Mesothelial cell of epicardium (in vitro differentiated cells): Measurements from ENCODE around the gene PAPPA.

- PRO-cap, result no peak
Observed at GRCh38 chr9:114318997-114319590, 3.8 kb upstream of the ORM1 start.

GRCh38 chr9:114348506-114349580 is 19.2 kb downstream of the ORM2 start:
- PRO-cap, result no peak

DNA sequence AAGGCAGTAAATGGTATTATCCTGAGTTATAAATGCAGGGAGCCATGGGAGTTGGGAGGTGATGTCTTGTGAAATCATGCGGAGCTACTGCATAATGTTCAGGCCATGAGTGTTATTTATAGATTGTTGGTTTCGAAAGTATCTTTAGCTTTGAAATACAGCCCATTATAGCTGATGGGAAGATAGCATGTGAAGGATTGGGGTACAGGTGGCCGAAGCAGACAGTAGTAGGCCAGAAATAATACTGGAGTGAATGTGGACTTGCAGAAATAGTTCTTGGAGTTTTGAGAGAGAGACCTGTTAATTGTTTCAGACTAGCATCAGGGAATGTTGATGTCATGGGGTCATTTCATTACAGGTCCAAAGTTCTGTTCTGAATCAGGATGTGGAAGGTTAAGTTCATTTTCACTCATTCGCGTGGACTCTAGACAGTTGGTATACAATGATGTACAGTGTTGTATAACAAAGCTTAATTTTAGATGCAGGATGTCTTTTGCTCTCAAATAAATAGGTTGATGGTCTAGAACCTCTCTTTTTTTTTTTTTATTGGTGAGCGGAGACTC is 3.8 kb downstream of the ATP6V1G1 start:
- PRO-cap, result no peak

GRCh38 chr9:114606851-114607199 is 4.3 kb upstream of the TMEM268 start:
- PRO-cap, result no peak

DNA sequence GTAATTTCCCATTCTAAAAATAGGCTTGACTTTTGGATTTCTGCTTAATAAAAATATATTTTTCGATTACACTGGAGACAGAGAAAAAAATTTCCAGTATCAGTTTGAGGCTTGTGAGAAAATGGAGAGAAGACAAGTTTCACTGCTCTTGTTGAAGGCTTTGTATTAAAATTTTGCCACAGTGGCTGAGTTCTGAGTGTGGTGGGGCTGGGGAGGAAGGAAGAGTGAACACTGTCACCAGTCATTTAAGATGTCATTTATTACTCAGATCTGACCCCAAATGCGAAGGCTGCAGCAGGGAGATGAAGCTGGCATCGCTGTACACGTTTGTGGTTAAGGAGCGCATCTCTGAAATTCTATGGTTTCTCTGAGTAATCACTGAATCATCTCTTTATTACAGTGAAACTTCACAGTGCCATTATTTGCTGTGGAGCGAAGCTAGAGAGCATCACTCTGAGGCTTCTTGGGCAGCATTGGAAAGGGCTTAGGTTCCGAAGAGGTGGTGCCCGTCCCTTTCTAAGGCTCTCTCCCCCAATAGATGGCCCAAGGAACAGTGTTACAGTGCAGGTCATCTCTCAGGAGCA is 9.0 kb upstream of the TEX48 start:
- PRO-cap, result no peak

DNA sequence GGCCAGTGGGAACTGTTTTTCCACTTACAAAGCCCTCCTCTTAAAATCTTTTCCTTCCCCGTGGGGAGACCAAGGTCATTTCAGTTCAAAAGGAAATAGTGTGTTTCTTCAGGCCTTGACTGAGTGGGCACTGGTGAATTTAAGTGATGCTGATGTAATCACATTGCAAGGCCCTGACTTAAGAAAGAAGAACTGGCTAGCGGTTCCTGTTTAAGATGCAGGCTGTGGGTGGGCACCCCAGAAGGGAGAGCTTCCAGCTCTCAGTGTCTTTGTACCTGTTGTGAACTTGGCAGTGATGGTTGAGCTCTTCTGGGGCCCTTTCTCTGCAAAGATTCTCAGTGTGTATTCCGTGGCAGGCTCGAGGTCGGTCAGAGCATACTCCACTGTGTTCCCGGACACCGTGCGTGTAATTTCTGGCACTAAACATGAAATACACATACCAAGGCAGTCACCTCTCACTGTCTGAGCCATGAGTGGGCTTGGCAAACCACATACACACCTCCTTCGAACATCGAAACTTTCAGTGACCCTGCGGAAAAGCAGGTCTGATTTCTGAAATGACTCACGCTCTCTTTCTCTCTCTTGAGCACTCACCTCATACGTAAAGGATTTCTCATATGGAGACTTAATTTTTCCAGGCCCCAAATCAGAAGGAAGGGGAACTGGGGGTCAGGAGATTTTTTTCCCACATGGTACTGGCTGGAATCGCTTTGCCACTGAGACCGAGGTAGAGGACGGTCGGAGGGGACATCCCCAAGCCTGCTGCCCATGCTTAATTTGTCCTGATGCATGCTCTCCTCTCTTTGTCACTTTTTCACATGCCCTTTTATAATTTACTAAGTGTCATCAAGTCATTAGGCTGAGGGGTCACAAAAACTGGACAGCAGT is 81.9 kb downstream of the TNC start:
- PRO-cap, result no peak

DNA sequence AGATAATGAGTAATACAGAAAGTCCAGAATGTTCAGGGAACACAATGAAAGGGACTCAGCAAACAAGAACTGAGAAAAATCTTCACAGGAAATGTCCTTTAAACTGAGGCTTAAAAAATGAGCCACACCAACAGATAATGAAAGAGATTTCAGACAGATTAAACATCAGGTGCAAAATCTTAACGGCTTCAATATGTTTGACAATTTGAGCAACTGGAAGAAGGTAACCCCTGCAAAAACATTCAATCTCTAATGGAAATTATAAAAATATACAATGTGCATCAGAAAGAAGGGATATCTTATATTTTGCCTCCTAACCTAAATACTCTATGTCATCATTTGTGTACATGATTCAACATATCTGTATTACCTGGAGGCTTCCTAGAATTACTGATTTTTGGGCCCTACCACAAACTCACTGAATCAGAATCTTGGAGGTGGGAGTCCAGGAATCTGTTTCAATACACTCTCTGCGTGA is 373.1 kb upstream of the PAPPA start:
- PRO-cap, result no peak

- PRO-cap, result no peak
Observed at GRCh38 chr9:116153384-116153980, at the start of gene PAPPA. PAPPA (plus strand) TSS chr9:116153791.

DNA sequence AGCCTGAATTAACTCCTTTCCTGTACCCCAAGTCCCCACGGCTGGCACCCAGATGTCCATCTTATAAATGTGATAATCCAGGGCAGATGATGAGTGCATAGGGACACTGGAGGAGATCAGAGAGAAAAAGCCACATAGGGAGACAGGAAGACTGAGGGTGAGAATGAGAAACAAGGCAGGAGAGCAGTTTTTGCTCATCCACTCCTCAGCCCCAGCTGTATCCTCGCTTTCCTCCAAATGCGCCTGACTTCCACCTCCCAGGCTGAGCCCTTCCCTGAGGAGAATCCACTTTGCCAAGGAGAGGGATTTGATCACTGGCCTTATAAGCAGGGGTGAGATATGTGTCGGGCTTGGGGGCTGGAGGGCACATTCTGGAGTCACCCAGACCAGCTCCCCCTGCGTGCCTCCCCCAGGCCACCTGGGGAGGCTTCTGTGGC is 211.3 kb downstream of the PAPPA start:
- PRO-cap, result no peak

GRCh38 chr9:116425325-116425732 is 261.8 kb upstream of the TRIM32 start:
- PRO-cap, result no peak

DNA sequence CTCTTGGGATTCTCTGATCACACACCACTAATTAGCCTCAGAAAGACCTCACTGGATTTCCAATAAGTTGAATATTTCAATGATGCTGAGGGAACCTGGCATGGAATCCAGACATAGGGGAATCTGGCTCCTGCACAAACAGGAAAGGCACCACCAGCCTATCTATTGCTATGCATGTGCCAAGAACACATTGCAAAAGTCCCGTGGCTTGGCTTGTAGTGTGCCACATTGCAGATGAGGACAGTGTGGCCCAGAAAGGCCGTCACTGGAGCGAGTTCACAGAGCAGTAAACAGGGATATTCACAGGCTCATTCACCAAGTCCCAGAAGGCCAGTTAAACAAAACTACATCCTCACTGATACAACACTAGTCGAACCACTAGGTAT is 39.7 kb upstream of the TRIM32 start:
- PRO-cap, result no peak

GRCh38 chr9:116837396-116838059 is 150.4 kb downstream of the TRIM32 start:
- PRO-cap, result no peak

DNA sequence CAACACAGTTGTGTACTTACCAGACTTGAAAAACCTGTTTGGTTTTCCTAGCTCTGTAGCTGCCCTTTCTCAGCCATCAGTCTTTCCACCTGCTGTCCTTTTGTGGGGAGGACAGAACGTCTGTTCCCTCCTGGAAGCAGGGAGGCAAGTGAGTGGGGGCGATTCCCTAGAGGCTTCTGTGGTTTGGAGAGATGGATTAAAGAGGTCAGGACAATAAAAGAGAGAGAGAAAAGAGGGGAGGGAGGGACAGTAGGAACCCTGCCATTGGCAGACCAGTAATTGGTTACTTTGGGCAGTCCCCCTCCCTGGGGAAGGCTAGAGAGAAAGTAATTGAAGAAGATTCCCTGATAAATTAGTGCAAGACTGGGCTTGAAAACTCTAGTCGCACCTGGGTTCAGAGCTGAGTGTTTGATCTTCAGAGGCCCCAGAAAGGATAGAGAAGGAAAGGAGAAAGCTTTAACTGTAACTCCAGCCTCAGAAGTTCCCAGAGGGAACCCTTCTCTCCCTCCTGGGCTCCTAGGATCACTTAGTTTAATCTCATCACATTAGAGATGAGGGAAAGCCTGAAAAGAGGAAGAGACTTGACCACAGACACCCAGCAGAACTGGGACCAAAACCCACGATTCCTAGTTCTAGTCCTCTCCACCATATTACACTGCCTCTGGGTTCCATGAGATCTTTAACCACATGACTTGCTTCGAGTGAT is 14.5 kb downstream of the ASTN2 start:
- PRO-cap, result no peak

- PRO-cap, result no peak
Observed at GRCh38 chr9:117413094-117413612, 1.7 kb downstream of the ASTN2 start.

- PRO-cap, result no peak
Observed at GRCh38 chr9:117719121-117719388, 14.9 kb downstream of the TLR4 start.

GRCh38 chr9:119555930-119556746 is 186.9 kb upstream of the BRINP1 start:
- PRO-cap, result no peak

- PRO-cap, result no peak
Observed at GRCh38 chr9:120436909-120437219, 143.1 kb downstream of the CDK5RAP2 start.

GRCh38 chr9:120463961-120464674 is 115.8 kb downstream of the CDK5RAP2 start:
- PRO-cap, result no peak

GRCh38 chr9:120711728-120712107 is 2.6 kb downstream of the MEGF9 start:
- PRO-cap, result no peak

- PRO-cap, result no peak
Observed at GRCh38 chr9:120713802-120714140, 499 bp downstream of the MEGF9 start.